ENCODE results near the gene MAP3K8.

DNA sequence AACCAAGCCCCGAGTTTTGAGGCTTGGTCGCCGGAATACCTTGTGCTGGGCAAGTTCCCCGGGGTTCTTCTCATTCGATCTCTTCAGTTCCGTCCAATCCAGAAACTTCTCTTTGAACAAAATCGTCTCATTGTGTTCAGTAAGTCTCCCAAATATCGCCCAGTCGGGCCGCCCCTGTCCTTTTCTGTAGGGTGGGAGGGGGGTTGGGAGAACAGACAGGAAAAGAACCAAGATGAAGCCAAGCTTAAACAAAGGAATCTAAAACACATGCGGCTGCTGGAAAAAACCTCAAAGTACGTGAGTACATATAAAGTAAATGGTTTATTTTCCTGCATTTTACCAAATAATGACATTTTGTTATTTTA, 153.2 kb downstream of the SVIL start:
- RRBS = no CpG with 5 or more reads among the region's 12 CpGs

DNA sequence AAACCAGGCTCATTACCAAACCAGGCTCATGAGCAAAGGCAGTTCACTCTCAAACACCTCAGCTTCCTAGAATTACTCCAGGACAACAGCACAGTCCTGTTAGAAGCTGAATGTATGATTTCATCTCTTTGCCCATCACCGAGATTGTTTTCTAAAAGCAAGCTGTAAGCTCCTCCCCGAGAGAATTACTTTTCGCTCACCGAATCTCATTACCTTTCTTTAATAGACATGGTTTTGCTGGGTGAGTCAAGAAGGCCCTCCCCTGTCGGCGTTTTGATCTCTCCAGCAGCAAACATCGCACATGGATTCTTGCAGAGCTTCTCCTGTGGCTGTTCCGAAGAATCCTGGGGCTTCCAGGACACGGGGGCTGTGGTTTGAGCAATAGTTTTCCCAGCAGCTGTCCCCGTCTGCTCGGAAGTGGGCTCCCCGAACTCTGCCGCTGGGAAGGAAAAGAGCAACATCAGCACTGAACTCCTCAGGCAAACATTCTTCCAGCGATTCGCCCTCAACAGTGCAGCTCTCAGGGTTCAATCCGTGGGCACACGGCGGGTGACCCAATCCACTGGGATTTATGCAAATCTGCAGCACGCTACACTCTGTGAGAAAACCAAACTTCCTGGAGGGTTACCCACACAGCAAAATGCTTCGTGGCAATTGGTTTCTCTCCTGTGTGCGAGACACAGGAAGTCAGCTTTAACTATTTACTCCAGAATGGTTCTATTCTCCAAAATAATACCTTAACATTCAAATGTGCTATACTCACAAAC, 112.4 kb downstream of the SVIL start:
- RRBS = no CpG with 5 or more reads among the region's 21 CpGs

- RRBS = no CpG with 5 or more reads among the region's 14 CpGs
Observed at GRCh38 chr10:29535207-29536135, 99.3 kb downstream of the SVIL start.

DNA sequence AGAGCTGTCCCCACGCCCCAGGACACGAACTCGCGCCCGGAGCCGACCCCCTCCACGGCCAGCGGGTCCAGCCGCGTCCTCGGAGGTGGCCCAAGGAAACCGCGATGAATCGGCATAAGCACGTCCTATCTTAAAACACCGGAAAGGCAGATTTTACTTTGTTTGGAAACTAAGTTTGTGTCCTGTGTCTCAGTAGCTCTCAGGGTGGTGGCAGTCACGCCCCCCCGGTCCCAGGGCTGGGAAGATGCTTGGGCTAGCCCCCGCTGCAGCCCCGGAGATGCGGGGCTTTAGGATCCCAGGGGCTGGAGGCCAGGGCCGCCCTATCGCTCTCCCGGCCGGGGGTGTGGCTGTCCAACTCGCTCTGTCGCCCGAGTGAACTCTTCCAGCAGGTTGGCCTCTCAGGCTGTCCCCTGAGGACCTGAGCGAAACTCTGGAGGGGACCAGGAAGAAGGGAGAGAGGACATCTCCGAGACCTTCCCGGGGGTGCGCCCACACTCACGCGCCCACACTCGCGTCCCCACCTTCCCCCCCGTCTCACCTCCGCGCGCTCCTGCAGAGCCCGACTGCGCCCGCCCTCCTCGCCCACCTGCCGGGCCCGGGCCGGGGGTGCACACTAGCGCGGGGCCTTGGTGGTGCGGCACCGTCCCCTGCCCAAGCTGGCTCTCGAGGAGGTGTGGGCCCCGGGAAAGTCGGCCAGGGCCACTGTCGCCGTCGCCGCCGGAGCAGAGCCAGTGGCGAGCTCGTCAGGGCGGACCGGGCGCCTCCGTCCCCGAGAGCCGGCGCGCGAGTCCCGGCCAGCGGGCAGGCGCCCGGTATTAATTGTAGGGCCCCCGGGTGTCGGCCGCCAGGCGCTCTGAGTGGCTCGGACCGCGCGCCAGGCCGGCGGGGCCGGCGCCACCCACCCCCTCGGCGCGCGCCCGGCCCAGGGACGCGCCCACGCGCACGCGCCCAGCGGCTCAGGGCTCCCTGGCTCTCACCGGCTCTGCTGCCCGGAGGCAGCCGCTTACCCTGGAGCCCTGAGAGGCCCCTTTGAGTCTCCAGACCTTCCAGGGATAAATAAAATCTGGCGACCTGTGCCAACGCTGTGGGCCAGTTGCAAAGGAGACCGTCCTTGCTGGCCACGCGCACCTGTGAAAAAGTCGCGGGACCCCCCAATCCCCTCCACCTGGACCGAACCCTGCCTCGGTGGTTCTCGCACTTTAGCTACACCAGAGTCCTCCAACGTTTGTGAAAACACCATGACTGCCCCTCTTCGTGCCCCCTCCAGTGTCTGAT, 101.8 kb upstream of the SVIL start:
- RRBS = 37% methylated on average over 54 of the region's 113 CpGs

DNA sequence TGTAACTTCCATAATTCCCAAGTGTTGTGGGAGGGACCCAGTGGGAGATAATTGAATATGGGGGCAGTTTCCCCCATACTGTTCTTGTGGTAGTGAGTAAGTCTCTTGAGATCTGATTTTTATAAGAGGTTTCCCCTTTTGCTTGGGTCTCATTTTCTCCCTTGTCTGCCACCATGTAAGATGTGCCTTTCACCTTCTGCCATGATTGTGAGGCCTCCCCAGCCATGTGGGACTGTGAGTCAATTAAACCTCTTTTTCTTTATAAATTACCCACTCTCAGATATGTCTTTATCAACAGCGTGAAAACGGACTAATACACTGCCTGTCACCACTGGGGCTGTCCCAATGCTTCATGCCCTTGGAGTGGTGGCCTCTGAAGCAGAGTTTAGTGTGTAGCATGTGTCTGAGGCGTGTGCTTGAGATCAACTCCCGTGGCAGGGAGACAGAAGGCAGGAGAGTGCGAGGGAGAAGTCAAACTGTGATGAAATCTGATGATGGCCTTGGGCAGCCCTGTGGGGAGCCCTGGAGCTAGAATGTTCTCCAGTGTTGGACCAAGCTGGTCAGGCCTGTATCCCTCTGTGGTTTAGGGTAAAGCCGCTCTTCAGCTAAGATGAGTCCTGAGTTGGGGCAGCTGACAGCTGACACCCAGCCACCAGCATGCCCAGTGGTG, 170.2 kb upstream of the SVIL start:
- RRBS = no CpG with 5 or more reads among the region's 6 CpGs

- RRBS = no CpG with 5 or more reads among the region's 5 CpGs
Observed at GRCh38 chr10:29853787-29854469, 205.5 kb downstream of the JCAD start.

GRCh38 chr10:29895454-29896050, 163.8 kb downstream of the JCAD start:
- RRBS = no CpG with 5 or more reads among the region's 7 CpGs

DNA sequence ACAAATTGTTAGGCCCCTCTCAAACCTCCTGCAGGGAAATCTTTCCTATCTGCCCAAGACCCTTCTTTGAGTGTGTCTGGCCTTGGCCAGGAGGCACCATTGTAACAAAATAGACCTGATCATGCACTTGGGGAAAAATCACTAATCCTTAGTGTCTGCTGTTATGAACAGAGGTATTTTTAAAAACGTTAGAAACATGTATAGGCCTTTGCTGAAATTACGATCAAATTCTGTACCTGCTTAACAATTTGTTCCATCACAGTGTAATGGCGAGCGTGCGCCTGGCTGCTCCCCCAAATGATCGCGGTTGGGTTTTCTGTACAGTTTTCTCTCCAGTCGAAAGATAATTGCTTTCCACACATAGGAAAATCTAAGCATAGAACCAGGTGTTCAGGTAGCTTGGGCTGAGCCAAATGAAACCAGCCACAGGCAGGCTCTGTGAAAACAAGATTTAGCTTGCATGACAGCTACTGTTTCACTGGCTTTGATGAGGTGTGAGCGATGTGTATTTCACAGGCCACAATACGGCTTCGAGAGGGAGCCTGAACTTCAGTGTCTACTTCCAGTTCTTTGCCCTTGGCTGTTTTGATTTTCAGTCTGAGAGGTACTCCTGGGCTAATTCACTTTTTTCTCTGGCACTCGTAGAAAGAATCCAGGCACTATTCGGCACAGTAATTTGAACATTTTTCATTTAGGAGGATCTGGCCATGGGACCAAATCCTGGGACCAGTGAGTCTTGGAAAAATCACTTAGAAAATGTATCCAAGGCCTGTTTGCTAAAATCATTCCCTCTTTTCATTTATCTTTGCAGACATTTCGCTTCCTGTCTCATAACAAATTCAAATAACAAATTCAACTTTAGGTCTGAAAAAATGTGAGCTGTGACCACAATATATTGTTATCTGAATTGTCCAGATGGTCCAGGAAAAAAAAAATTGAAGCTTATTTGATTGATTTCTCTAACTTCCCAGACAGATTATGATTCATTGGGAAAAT, 110.5 kb downstream of the JCAD start:
- RRBS = no CpG with 5 or more reads among the region's 14 CpGs

DNA sequence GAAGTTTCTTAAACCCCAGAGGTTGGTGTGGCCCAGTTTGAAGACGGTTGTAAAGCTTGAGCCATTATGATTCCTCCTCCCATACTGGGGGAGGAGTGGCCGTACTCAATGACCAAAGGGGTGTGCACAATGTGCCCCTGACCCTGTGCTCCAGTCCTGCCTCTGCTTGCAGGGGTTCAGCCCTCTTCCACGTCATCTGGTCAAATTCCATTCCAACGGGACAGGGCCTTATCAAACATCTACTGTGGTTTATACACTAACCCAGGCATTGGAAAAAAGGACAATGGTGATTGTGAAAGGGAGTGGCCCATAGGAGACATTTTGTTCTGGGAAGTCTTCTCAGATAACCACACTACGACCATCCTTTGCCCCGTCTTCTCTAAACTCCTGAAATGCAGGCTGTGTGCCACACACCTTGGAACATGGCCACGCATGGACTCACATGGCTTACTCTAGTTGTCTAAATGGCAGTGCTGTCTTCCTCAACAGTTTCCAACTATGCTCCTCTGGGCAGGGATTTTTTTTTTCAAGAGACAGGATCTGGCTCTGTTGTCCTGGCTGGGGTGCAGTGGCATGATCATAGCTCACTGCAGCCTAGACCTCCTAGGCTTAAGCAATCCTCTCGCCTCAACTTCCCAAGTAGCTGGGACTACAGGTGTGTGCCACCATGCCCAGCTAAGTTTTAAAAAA, 102.9 kb downstream of the JCAD start:
- RRBS = no CpG with 5 or more reads among the region's 8 CpGs

- RRBS = no CpG with 5 or more reads among the region's 3 CpGs
Observed at GRCh38 chr10:30055297-30055869, 4.0 kb downstream of the JCAD start.

DNA sequence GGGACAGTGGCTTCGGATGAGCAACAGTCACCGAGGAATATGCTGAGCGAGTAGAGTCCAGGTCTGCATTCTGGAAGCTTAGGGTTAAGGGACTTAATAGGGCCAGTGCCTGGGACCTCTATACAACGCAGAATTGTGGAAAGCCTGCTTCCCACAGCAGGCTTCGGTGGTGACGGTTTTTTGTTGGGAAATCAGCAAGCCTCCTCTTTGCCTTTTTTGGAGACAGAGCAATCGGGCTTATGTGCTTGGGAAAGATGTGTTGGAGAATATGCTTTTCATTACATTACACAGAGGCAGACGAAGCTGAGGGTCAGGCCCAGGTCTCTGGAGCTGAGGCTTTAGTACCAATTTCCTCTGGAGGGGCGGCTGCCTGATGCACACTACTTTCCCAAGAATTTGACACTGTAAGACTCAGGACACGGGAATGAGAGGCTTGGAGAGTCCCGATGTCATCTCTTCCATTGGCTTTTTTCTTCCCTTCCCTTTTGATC, 122.7 kb upstream of the JCAD start:
- RRBS = no CpG with 5 or more reads among the region's 11 CpGs

DNA sequence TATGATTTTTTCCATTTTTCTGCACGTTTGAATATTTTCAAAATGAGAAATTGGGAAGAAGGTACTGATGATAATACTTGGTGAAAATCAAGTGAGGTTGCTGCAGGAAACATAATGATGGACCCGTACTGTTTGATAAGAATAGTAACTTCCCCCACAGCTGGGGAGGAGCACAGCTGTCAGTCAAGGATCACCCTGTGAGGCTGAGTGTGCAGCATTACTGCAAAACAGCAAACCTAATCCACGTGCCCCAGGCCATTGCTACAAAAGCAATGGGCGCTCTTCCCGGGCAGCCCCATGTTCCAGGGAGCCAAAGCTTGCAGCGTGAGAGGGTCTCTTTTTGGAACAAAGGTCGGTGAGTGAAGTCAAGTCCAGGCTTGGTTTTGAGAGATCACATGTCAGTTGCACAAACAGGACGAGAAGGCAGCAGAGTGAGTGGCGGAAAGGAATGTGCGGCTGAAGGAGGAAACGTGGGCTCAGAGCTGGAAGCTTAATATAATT, 129.2 kb downstream of the MTPAP start:
- RRBS = no CpG with 5 or more reads among the region's 11 CpGs

DNA sequence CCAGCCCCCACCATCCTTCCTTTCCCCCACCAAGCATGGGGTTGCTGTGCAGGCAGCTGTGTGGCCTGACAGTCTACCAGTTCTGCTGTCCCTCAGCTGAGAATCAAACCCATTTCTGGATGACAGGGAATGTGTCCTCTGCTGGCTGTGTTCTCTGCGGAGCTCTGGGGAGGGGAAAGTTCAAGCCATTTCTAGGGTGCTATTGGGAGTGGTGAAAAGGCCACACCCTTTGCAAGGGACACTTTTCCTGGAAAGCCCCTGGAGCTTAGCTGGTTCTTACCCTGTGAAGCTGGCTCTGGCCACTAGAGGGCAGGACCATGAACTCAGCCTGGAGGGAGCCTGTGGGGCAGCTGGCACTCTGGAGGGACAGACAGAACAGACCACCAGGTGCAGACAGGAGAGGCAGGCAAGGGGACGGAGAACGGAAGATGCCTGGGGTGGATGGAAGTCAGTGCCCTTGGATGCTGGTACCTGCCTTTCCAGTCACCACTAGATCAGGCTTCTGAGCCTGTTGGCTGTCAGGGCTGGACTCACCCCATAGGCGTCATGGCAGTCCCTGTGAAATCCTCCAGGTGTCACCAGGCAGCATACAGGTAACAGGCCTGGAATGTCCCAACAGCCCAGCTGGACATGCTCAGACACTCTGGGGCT, 10.6 kb upstream of the MTPAP start:
- RRBS = no CpG with 5 or more reads among the region's 4 CpGs

DNA sequence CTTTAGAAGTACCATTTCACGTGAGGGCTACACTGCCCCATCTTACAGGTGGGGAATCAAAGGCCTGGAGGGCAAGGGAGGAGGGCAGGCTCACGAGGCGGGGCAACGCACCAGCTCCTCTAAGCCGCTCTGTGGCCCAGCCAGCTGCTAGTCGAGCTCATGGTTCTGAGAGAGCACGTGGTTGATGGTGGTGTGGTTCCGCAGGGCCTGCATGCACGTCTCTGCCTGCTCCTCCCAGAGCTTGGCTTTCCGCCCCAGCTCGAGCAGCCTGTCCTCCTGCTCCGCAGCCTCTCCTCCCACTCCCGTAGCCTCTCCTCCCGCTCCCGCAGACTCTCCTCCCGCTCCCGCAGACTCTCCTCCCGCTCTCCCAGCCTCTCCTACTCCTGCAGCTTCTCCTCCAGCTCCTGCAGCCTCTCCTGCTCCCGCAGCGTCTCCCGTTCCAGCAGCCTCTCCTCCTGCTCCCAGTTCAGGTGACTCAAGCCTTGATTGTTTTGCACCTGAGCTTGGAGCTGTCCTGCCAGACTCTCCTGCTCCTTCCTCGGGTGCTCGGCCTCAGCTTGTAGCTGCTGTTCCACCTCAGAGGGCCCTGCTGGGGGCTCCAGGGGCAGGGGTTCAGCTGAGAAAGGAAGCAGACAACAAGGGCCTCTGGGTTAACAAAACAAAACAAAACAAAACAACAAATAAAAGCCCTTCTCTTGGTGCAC, 19.1 kb upstream of the MTPAP start:
- RRBS = no CpG with 5 or more reads among the region's 23 CpGs

DNA sequence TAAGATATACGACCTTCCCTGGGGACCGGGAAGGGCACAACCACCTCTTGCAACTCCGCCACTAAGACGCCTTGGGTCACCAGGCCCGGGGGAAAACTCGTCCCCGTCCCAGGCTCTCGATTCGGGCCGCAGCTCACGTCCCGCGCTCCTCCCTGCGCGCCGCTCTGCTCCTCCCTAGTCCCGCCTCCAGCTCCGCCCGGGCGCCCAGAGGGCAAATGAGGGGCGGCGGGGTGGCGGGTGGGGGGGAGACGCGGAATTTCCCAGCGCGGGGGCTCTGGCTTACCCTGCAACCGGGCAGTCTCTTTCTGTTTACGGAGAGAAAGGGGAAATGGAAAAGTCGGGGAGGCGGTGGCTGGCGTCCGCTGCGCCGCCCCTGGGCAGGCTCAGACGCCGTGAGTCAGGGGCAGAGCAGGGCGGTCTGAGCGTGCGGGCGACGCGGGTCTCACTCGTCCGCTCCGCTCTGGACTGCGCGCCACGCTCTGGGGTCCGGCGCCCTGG, at the start of gene MAP3K8:
Gene MAP3K8, plus strand, starts transcription at position 445 of the 498 bp plus-strand sequence.
- RRBS = under 1% methylated on average over 19 of the region's 51 CpGs

DNA sequence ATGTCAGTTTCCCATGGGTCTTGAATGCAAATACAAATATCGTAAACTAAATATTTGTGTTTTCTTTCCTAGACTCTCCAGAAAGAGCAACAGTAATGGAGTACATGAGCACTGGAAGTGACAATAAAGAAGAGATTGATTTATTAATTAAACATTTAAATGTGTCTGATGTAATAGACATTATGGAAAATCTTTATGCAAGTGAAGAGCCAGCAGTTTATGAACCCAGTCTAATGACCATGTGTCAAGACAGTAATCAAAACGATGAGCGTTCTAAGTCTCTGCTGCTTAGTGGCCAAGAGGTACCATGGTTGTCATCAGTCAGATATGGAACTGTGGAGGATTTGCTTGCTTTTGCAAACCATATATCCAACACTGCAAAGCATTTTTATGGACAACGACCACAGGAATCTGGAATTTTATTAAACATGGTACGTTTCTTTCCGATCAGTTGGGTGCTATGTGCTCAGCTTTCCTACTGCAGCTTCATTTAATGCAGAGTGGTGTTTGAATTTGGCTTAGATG, 4.9 kb downstream of the MAP3K8 start:
- RRBS = no CpG with 5 or more reads among the region's 6 CpGs

DNA sequence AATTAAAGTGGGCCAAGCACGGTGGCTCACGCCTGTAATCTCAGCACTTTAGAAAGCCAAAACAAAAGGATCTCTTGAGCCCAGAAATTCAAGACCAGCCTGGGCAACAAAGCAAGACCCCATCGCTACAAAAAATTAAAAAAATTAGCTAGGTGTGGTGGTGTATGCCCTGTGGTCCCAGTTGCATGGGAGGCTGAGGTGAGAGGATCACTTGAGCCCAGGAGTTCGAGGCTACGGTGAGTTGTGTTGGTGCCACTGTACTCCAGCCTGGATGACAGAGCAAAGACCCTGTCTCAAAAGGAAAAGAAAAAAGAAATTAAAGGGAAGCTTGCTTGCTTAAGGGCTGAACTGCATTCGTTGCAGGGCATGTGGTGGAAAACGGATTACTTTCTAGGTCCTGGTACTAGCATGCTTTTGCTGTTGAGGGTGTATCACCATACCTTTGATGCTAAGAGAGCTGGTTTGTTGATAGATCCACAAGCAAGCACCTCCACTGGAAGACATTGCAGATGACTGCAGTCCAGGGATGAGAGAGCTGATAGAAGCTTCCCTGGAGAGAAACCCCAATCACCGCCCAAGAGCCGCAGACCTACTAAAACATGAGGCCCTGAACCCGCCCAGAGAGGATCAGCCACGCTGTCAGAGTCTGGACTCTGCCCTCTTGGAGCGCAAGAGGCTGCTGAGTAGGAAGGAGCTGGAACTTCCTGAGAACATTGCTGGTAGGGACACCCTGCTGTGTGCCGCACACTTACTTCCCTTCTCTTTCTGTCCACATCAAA, 25.0 kb downstream of the MAP3K8 start:
- RRBS = no CpG with 5 or more reads among the region's 13 CpGs

DNA sequence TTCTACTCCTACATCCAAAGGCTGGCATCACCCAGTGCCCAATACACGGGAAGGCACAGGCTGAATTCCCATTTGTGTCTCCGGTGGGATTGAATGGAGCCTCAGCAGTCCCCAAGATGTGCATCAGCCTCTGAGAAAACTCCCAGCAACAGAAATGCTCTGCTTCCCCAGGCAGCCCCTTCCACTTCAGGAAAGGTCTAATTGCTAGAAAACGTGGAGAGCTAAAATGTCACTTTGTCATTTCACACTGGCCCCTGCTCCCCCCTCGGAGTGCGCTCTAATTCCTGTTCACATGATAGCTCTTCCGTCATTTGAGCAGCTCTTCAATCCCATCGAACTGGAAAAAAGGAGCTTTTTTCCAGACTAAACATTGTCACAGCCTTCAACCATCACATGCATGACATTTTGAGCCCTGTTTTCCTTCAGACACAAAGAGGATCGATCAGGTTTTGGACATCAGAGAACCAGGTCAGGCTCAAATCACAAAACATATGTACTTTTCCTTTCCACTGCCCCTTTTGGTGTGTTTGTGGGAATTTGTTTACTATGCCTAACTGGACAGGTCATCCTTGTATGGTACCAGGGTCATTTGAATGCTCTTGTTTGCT, 87.7 kb downstream of the LYZL2 start:
- RRBS = no CpG with 5 or more reads among the region's 8 CpGs

DNA sequence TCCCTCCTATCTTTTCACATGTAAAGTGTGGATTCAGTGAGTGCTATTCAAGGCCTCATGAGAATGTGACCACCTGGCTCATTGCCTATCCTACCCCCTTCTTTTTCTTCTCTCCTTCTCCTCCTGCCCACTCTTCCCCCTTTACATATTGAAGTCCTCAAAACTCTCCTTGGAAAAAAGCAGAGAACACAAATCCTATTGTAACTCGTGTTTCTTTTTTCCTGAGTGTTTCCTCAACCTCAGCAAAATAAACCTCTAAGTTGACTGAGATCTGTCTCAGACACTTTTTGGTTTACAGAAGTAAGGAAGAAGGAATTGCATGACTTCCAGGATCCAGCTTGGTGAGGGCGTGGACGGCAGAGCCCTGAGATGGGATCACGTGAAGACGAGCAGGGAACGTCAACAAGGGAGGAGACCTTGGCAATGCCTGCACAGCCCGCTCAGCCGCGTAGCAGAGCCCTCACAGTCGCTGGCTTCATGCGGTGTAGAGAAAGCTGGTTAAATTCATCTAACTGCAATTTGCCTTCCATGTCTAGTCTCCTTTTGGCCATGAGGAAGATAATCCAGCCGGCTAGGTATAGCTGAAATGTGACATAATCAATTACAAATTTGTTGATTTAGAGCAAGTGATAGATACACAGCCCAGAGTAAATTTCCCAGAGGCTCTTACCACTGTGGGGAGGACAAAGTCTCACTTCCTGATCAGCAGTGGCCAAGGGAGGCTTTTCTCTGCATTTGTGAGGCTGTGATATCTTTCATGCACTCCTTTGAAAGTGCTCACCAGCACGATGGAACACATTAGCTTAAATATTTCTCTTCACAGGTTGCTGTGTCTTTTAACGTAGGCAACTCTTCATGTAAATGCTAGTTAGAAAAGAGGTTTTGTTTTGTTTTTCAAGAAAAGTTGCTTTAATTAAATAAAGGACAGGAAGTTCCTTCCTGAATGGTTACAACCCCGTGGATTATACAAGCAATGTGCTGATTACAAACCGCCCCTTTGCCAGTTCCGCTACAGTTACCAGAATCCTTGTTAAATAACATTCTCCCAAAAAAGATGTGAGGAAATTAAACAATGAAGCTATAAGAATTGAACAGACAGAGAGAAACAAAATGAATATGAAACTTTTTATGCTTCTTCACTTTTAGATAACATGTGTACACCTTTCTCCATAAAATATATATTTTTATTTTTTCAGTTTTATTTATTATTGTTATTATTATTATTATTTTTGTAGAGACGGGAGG, 75.5 kb downstream of the LYZL2 start:
- RRBS = no CpG with 5 or more reads among the region's 18 CpGs

DNA sequence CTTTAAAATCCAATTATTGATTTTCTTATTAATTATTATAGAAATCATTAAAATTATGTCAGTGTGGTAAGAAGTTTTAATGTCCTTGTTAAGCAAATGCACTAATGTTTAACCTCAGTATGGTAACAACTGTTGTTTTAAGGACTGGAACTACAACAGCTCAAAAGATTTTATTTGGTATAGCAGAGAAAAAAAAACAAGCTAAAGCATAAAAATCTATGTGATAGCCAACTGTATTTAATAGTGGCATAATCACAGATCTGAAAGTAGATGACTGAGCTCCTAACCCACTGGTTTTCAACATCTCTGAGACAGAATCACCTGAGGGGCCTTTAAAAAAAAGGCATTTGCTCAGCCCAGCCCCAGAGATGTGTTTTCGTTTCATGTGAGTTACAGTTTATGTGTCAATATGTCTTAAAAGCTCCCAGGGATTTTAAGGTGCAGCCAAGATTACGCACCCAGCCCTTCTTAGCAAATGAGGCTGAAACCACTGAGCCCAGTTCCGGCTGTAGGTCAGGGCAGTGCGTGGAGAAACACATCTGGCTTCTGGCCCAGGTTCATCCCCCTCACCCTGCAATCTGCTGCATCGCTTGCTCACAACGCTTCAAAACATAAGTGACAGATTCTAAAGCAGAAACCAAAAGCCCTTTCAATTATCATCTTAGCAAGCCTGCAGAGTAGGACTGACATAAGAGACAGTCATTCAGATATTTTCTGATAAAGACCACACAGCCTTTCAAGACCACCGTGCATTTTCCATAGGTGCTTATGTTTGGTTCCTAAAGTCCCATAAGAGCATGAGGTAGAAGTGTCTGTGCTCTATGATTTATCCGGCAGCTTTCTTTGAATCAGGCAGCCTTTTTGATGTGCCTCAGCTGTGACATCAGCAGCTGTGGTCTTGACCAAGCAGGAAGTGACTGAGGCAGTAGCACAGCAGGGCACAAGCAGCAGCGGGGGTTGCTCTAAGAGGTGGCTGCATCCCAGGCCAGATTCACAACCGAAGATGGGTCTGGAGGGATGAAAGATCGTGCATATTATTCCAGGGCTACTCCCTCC, 71.9 kb upstream of the LYZL2 start:
- RRBS = no CpG with 5 or more reads among the region's 11 CpGs